HTERT-HM (cell line): ENCODE results near the genes CAVIN1, MLX, PSMC3IP, RETREG3 and EZH1.

DNA sequence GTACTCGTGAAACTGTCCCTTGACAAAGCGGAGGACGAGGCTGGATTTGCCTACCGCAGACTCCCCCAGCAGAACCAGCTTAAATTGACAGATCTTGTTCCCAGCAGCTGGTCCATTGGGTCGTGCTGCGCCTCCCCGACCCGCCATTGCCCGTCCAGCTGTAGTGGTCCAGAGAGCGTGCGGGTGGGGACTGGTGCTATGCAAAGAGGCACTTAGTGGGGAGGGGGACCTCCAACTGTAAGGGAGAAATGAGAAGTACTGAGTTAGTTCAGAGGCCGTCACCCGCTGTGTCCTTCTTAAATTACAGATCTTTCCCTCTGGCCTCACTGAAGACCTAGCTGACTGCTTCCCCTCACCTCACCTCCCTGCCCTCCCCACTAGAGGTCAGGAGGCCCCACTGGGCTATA lies 7.8 kb downstream of the HSPB9 start:
- RRBS = no CpG with 5 or more reads among the region's 13 CpGs

- RRBS = no CpG with 5 or more reads among the region's 13 CpGs
These were observed 13.3 kb downstream of the RAB5C start for GRCh38 chr17:42141283-42142108.

- RRBS = 25% methylated on average over 1 of the region's 8 CpGs
These were observed 12.9 kb upstream of the RAB5C start for GRCh38 chr17:42167633-42168126.

DNA sequence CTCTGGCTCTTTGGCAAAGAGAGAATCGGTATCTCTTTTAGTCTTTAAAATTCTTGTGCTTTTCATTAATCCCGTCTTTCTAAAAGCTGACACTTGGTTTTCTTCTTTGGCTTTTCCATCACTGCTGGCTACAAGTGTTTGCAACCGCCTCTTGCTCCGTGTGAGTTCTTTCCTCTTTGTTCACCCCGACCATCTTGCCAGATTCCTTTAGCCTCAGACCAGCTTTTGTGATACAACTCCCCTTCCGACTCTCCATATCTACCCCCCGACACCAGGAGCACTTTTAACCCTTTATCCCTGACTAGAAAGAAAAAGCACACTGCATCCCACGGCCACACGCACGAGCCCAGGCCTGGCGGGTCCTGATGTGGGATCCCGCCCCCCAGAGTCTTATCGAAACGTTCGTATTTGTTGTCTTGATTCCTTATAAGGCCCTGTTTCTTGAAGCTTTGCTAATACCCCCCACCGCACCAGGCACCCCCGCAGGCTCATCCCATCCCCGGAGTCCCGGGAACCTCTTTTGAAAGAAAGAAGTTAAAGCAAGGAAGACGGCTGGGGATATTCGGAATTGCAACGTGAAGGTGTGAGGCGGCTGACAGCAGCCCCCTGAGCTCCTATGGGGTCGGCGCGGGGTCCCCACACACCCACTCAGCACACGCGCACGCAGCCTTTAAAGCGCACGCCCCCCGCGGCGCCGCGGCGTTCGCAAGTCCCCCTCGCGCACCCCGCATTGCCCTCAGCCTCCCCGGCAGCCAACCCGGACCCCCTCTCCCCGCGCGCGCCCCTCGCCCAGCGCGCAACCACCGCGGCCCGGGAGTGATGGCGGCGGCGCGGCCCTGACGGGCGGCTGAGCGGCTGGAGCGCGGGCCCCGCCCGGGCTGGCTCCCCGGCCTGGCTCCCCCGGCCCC lies 626 bp downstream of the STAT5B start:
- RRBS = under 1% methylated on average over 22 of the region's 66 CpGs

DNA sequence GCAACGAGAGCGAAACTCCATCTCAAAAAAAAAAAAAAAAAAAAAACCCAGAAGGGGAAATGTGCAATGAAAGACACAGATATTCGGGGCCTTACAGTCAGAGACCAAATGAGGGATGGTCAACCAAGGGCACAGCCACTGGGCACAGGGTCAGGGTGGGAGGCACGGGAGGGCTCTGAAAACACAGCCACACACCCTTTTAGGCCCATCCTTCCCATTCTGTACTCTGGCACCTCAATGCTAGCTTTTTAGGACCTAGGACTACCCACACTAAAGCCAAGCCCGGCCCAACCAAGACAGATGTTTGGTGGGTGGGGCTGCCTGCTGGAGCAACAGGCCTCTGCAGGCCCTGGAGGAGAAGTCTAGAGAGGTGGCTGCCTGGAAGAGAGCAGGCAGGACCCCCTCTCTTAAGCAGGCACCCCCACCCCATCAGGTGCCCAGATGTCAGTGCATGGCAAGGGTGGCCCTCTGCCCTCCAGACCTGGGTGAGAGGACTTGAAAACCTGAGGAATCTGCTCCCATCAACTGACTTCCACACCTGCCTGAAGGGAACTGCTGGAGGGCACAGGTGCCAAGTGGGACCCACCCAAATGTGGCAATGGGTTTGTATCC lies 2.0 kb upstream of the STAT5A start:
- RRBS = no CpG with 5 or more reads among the region's 5 CpGs

GRCh38 chr17:42287191-42287830 lies 987 bp upstream of the STAT5A start:
- RRBS = no CpG with 5 or more reads among the region's 11 CpGs

DNA sequence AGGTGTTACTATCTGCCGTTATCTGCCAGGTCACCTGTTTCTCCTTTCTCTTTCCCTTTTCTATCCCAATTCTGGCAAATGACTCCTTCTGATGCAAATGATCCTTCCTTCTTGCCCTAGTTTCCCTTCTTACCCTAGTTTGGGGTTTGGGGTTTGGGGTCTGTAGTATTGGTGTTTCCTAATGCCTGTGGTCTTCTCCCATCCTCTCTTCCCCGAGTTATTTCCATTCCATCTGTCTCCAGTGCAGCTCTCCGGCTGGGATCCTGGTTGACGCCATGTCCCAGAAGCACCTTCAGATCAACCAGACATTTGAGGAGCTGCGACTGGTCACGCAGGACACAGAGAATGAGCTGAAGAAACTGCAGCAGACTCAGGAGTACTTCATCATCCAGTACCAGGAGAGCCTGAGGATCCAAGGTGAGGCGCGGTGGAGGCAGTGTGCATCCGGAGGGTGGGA lies 7.1 kb downstream of the STAT5A start:
- RRBS = 83% methylated on average over 1 of the region's 9 CpGs

GRCh38 chr17:42362316-42363284 lies 25.6 kb downstream of the STAT3 start:
- RRBS = no CpG with 5 or more reads among the region's 10 CpGs

DNA sequence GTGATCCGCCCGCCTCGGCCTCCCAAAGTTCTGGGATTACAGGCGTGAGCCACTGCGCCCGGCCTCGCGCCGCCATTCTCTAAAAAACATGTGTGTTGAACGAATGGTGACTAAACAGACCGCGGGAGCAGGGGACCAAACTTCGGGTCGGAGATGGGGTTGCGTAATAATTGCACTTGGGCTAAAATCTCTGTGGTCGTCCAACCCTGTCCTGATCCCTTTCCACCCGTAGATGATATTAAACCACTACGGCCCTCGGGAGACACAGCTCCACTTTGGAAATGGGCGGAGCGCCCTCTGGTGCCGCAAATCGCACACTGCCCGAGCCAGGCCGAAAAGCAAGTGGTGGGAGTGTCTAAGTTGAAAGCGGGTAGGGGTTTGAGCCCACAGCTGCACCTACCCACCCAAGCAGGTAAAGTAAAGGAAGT lies 17.1 kb downstream of the CAVIN1 start:
- RRBS = no CpG with 5 or more reads among the region's 26 CpGs

DNA sequence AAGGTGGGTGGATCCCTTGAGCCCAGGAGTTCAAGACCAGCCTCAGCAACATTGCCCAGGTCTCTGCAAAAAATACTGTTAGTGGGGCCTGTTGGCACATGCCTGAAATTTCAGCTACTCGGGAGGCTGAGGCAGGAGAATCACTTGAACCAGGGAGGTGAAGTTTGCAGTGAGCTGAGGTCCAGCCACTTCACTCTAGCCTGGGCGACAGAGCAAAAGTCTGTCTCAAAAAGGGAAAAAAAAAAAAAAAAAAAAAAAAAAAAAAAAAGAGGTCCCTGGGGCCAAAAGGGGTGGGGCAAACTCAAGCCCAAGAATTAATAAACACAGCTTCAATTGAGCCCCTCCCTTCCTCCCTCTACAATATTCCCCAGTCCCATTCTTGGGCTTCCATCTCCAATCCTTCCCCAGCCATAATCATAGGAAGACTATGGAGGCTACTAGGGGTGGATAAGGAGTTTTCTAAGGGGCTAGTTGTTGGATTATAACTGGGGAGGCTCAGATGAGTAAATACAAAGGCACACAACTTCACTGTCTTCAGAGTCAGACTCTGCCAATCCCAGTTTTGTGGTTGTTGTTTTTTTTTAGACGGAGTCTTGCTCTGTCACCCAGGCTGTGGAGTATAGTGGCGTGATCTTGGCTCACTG lies 9.6 kb downstream of the CAVIN1 start:
- RRBS = no CpG with 5 or more reads among the region's 4 CpGs

- RRBS = 2% methylated on average over 28 of the region's 48 CpGs
These were observed at the start of gene CAVIN1 for GRCh38 chr17:42423044-42423627. CAVIN1 (minus strand) TSS chr17:42423256.

DNA sequence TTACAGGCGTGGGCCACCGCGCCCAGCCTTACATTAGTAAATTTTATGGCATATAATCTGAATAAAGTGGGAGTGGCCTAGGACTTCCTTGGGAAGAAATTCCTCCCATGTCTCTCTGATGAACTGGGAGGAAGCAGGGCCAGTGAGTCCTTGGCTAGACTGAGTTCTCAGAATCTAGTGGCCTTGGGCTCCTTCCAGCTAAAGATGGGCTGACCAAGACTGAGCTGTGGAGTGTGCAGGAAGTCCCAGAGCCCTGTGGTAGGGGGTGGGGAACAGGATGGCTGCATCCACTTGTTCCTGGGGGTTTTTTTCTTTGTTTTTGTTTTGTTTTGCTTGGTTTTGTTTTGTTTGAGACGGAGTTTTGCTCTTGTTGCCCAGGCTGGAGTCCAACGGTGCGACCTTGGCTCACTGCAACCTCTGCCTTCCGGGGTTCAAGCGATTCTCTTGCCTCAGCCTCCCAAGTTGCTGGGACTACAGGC lies 9.9 kb upstream of the NAGLU start:
- RRBS = no CpG with 5 or more reads among the region's 8 CpGs

GRCh38 chr17:42553865-42554147 lies 1.1 kb downstream of the HSD17B1 start:
- RRBS = no CpG with 5 or more reads among the region's 11 CpGs

DNA sequence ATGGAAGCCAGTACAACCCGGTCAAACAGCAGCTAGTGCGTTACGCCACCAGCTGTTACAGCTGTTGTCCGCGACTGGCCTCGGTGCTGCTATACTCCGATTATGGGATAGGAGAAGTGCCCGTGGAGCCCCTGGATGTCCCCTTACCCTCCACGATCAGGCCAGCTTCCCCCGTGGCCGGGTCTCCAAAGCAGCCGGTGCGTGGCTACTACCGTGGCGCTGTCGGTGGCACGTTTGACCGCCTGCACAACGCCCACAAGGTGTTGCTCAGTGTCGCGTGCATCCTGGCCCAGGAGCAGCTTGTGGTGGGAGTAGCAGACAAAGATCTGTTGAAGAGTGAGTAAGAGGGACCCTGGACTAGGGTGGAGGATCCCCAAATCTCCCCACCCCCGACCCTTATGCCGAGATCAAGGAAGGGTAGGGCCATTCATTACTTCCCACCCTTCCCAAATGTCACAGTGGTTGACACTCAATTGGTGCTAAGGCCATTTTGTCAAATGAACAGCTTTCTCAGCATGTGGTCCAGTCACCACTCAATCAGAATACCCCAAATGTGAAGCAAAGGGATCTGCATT lies 1.1 kb downstream of the COASY start:
- RRBS = no CpG with 5 or more reads among the region's 23 CpGs

DNA sequence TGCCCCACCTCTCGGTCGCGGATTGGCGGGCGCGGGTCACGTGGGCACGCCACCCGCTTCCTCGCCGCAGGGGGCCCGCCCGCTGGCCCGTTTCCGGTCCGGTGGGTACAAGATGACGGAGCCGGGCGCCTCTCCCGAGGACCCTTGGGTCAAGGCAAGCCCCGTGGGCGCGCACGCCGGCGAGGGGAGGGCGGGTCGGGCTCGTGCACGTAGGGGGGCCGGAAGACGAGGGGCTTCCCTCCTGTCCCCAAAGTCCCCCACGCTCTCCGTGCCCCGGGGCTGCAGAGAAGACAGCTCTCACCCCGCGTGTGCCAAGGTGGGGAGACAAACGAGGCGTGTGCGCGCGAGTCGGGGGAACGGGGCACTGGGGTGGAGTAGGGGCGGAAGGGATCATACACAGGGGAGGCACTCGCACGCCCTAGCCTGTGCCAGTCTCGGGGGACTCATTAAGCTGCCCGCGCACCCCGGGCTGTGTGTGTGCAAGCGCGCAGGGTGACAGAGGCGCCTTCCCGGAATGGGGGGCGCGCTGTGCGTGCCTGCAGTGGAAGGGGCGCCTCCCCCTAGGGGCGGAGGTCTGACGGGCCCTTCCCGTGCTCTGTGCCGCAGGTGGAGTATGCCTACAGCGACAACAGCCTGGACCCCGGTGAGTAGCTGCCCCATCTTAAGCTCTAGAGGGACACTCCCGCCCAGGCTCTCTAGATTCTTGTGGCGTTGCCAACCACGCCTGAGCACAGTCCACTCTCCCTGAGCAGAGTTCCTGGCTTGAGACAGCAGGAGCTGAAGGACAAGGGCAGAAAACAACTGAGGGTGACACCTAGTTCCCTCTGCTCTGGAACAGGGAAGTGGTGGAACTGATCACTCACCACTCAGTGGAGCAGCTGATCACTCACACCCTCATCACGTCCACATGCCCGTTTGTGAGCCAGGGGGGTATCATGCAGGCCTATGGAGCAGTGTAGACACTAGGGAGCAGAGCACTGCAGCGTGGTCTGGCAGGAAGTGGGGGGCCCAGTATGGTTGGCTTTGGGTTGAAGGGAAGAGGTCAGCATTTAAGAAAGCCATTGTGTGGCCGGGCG lies at the start of gene MLX:
Gene MLX, plus strand, starts transcription at position 88 of the 1,076 bp plus-strand sequence.
- RRBS = 2% methylated on average over 25 of the region's 73 CpGs

DNA sequence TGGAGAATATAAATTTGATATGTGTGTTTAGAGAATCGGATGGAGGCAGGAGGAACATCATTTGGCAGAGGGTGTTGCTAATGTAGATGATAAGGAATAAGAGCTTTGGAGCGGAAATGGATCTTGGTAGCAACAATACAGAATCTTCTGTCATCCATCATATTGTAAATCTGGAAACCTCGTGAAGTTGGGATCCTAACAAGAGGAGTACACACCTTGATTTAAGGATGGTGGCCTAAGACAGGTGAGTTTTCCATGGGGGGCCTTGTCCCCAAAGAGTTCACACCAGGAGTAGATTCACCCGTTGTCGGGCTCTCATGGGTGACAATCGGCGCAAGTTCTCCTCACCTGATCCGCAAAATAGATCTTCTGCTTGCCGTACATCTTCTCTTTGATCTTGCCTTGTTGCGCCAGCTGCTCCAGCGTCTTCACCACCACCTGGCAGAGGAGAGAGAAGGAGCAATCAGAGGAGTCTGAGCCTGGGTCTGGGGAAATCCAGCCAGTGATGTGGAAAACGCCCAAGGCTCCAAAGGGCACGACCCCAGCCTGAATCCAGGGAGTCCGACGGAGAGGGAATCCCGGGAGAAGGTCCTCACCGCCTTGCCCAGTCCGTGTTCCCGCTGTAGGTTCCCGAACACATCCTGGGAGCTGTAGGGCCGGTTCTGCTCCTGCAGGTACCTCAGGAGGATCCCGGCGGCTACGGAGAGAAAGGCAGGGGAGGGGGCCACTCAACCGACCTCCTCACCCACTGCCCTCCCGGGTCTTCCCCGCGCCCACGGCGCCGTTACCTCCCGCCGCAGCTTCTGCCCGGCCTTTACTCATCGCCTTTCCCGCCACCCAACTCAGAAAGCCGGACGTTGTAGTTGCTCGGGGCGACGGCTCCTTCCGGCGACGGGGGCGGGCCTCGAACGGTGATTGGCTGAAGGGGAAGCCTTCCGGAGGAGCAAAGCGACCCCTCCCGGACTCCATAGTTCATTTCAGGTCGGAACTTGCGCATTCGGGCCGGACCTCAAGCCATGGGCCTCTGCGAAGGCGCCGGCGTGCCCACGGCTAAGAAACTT lies at the start of gene PSMC3IP:
Gene PSMC3IP, minus strand, starts transcription at position 865 of the 1,061 bp plus-strand sequence.
- RRBS = 2% methylated on average over 36 of the region's 59 CpGs

- RRBS = under 1% methylated on average over 8 of the region's 60 CpGs
These were observed at the start of gene RETREG3 for GRCh38 chr17:42608230-42609490. RETREG3 (minus strand) TSS chr17:42609374.

- RRBS = no CpG with 5 or more reads among the region's 16 CpGs
These were observed 7.6 kb downstream of the TUBG2 start for GRCh38 chr17:42666401-42667273.

GRCh38 chr17:42673413-42674770 lies 2.9 kb downstream of the PLEKHH3 start:
- RRBS = 22% methylated on average over 10 of the region's 61 CpGs

GRCh38 chr17:42744134-42745312 lies at the start of gene EZH1:
EZH1 (minus strand) TSS chr17:42745040.
- RRBS = 2% methylated on average over 26 of the region's 80 CpGs